Natural killer cell (primary cell): ENCODE measurements around a stretch of chr20.

DNA sequence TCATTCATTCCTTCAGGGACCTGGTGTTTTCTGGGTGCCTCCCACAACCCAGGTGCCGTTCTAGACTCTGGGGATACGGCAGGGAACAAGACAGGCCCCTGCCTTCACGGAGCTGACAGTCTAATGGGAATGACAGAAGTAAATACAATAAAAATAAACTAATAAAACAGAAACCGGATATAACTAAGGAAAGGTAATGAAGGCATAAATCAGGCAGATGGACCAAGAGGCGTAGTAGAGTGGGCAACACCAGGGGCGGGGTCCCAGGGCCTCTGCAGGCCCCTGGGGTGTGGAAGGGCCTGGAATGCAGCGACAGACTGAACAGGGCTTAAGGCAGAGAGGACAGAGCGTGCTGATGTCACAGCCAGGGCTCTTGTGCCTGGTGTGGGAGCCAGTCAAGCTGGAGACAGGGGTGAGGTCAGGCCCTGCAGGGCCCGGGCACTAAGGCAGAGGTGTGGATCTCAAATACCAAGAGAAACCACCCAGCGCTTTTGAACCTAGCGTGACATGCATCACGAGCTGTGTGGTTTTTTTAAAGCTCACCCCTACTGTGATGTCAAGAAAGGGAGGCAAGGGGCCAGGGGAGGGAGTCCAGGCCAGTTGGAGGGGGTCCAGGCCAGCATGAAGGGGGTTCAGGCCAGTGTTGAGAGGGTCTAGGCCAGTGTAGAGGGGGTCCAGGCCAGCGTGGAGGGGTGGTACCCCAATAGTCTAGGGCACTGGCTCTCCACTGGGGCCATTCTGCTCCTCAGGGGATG, 42.3 kb downstream of the RBM38 start:
- PRO-cap = bidirectional peak, plus-strand start at position 599 of the sequence, minus-strand start at position 467 of the sequence

DNA sequence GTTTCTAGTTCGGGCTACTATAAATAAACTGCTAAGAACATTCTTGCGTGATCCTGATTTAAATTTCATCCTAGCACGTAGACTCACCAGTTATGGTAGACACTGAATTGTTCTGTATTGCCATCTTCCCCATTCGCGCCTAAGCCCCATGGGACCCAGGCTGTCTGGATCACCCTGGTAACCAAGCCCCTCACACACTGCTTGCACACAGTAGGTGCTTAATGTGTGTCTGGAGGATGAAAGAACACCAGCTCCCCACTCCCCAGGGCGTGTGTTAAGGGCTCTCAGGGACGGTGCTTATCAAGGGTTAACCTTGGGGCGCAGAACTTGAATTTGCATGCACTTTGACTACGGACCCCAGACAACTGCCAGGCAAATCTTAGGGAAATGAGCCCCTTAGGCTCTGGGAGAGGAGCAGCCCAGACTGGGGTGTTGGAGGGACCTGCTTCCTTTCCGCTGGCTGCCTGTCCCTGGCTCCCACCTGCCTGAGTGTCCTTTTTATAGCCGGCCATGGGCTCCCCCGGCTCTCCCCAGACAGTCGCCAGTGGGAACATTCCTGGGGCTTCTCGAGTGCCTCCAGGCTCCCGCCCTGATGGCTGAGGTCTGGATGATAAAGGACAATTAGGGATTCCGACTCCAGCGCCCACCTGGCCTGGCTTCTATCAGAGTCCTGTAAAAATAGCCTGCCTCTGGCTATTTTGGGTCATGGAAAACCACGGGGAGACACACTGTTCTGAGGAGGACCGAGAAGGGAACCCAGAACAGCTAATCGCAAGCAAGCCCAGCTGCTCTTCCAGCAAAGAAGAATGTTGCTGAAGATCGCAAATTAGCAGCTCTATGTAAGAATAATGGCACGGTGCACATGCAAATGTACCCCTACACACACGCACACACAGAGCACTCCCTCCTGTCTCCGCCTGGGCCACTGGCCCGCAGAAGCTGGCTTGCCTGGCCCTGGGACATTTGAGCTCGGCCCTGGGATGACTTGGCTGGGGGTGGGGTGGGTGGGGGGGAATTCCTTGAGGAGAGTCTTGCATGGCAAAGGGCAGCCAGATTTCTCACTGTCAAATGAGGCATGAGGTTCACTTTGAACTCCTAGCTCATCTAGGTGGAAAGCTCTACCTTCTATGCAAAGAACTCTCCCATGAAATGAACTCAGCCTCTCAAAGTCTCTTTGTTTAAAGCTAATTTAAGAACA, 55.6 kb downstream of the CTCFL start:
- PRO-cap = no peak

DNA sequence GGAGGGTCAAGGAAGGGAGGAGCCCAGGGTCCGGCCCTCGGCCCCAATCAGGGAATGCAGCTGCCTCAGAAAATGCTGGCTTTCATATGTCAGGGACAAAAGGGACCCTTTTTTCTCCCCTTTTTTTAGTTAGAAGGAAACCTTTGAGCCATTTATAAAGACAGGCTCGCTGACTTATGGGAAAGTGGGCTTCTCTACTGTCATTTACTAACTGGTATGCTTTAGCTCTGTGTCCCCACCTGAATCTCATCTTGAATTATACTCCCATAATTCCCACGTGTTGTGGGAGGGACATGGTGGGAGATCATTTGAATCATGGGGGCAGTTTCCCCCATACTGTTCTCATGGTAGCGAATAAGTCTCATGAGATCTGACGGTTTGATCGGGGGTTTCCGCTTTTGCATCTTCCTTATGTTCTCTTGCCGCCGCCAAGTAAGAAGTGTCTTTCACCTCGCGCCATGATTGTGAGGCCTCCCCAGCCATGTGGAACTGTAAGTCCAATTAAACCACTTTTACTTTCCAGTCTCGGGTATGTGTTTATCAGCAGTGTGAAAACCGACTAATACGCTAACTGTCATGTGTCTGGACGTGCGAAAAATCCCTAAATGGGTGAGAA, 41.8 kb downstream of the CTCFL start:
- PRO-cap = no peak

DNA sequence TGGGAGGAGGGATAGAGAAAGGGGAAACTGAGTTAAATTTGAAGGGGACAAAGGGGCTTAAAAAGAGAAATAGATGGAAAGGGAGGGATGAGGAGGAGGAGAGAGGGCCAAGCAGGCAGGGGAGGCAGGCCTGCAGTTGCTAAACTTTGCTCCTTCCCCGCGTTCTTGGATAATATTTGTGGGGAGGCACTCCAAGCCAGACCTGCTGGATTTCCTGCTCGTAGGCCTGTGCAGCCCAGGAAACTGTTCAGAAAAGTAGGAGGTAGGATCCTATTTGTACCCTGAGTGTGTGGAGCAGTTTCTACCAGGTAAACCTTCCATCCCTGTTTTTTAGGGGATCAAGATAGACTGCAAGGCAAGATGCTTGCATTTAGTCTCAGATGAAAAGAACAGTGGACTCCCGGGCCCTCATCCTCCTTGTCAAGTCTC, 3.6 kb upstream of the CTCFL start:
- PRO-cap = no peak

- PRO-cap = no peak
Measured at GRCh38 chr20:57556618-57557271, 4.2 kb upstream of the PCK1 start.

- PRO-cap = no peak
Measured at GRCh38 chr20:57559903-57560361, 978 bp upstream of the PCK1 start.

DNA sequence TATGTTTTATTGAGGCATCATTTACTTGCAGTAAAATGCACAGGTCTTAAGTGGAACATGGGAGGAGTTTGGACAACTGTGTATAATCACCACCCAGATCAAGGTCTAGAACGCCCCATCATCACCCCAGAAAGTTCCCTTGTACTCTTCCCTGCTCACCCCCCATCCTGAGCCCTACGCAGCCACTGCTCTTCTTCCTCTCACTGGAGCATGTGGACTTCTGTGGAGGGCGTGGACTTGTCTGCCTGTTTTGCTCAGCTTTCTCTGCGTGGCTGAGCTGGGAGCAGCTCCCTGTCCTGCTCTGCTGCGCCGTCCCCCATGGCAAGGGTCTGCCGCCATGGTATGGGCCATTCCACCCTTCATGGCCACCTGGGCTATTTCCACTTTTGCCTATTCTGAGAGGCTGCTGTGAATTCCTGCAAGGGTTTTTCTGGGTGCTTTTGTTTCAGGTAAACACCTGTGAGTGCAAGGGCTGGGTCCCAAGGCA, 19.6 kb downstream of the PCK1 start:
- PRO-cap = no peak

DNA sequence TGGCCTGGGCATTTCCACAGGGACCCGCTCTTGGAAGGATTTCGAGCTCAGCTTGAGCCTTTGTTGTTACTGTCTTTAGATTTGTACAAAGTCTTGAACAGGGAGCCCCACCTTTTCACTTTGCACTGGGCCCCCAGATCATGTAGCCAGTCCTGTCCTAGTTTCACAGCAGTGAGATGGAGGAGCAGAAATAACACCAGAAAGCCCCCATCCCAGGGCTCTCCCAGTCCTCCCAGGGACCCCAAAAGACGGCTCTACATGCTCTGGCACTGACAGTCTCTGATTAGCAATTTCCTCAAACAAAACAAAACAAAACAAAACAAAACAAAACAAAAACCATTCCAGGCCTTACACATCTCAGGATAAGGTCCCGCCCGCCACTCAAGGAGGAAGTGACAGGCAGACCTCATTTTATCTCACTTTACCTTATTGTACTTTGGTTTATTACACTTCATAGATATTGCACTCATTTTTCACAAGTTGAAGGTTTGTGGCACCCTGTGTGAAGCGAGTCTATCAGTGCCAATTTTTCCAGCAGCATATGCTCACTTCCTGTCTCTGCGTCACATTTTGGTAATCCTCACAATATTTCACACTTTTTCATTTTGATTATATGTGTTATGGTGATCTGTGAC, 15.3 kb downstream of the ZBP1 start:
- PRO-cap = unidirectional peak, minus-strand start at position 285 of the sequence

DNA sequence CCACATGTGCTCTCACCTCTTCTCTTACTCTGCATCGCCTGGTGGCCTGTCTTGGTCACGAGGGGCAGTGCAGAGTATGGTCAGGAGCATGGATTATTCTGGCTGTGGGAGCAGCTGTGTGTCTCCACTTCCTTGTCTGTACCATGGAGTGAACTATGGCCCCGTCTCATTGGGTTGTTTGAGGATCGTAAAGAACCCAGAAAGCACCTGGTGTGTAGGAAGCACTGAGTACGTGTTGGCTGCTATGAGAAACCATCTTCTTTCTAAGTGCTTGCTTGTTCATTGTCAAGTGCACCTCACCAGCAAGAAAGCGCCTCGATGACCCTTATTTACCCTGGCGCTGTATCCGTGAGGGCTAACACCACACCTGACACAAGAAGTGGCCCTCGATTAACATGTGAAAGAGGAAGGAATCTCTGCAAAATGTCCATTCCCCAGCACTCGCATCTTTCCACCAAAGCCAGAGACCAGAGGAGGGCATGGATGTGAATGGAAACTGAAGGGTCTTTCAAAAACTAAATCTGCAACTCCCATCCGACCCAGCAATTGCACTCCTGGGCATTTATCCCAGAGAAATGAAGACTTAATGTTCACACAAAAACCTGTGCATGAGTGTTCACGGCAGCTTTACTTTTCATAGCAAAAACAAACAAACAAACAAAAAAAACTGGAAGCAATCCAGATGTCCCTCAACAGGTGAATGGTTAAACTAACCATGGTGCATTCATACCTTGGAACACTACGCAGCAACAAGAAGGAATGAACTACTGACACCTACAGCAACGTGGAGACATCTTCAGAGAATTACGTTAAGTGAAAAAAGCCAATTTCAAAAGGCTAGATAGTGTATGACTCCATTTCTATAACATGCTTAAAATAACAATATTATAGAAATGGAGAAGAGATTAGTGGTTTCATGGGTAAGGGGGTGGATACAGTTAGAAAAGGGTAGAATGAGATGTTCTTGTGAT, 32.4 kb downstream of the PMEPA1 start:
- PRO-cap = no peak

- PRO-cap = no peak
Measured at GRCh38 chr20:57710871-57711625, 1.2 kb upstream of the PMEPA1 start.

- PRO-cap = no peak
Measured at GRCh38 chr20:57747906-57748312, 38.1 kb upstream of the PMEPA1 start.

- PRO-cap = no peak
Measured at GRCh38 chr20:58097716-58098112, 53.0 kb upstream of the C20orf85 start.

GRCh38 chr20:58129449-58129829, 21.3 kb upstream of the C20orf85 start:
- PRO-cap = no peak

DNA sequence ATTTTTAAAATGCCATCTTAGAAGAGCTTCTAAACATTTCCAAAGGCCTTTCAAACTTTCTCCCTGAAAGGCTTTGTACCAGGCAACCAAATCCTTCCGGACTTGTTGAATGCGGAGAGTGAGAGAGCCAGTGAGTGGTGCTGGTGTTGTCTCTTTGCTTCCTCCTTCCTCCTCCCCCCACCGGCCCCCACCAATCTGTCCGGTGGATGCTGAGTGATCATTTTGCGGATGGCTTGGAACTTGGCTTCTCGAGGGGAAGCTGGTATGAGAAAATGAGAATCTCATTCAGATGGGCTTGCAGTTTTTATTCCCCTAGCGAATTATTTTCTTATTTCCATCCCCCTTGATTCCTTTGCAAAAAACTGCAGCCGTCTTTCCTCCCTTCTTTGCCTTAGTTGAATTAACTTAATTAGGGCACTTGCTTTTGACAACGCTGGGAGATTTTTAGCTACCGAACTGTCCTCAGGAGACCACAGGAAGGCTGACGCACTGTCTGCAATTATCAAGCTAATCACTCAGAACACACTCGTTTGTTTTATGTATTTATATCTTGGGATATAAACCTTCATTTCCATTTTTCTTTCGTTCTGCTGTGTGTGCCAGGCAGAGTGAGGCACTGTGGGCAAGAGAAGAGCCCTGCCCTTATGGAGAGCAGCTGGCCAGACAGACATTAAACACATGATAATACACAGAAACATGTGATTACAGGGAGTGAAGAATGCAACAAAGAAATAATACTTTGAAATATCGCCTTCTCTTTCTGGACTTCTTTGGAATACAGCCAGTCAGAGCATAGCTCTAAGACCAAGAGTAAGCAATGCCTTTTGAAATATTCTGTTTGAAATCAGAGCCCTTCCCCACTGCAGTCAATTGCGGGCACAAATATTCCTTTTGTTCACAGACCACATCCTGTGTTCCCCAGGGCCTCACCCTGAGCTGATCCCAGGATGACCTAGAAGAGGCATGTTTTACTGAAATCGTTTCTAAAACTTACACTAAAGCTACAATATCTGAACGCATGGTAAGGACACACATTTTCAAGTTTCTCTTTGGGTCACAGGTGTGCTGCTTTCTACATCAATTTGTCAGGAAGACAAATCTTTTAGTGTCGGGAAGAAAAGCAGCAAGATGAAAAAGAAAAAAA, 19.2 kb upstream of the C20orf85 start:
- PRO-cap = no peak

DNA sequence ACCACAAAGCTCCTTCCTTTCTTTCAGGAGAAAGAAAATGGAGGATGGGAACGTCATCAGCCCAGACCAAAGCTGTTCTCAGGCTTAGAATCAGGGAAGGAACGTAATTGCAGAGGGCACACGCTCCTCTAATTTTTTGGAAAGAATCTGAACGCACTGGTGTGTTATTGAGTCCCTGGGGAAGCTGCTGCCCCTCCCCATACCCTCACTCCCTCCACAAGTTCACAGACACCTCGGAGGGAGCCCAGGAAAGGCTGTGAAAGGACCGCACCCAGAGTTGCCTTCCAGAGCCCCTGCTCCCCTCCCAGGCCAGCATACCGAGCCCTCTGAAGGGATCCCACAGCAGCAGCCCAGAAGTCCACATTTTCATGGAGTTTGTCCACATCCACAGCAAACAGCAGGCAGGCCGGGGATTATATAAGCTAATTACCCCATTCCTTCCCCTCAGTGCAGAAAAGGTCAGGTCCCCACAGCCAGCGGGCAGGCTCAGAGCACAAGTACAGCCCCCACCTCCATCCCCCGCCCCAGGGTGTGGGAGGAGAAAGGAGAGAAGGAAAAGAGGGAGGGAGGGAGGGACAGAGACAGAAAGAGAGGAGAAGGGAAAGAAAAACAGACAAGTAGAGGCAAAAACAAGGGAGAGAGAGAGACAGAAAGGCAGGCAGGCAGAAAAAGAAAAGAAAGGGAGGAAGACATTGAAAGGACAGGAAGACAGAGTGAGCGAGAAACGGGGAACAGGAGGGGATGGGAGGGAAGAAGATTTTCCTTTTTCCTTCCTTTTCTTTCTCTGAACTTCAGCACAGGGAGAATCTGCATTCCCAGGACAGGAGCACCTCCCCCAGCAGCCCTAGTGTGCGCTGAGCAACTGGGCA, 24.2 kb downstream of the C20orf85 start:
- PRO-cap = no peak

GRCh38 chr20:58225423-58225656, 3.1 kb downstream of the ANKRD60 start:
- PRO-cap = no peak

DNA sequence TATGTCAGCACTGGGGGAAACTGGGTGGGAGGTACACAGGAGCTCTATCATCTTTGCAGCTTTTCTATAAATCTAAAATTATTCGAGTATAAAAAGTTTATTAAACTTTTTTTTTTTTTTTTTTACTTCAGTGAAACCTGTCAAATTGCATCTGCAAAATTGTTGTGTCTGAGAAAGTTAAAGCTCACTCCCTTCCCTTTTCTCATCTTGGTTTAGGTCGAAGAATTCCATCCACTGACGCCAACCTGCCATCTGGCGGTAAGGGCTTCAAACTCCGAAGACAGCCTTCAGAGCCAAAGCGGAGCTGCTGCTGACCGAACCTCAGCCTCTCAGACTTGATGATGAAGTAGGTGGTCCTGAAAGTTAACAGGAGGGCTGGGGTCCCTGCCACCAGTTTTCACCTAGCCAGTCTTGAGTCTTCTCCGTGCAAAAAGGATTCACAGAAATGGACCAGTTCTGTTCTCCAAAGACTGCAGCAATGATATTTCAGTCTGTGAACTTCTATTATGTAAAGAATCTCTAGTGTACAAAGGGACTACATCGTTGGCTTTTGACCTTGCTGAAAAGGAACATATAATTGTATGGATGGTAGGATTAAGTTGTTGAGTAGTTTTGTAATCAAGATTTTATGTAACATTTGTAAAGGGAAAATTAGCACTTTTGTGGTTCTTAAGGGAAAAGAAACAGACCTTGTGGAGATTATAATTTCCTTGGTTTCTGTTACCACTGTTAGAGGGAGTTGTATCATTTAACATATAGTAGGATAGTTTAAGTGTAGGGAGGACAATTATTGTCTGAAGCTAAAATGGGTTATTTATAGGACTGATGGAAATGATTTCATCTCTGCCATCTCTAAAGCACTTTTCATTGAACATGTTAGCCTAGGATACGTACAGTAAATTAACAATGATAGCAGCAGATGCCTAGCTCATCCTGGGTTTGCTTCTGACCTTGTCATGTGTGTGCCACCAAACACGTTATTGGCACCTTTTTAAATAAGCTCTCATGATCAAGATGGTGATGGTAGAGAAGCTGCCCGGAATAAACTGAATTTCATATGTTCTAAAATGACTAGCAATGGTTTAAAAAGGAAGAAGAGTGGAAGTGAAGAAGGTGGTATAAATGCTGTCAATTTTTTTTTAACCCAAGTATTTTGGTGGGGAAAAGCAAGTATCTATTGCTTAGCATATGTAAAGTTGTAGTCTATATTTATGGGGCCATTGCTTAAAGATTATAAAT, 29.2 kb upstream of the VAPB start:
- PRO-cap = no peak

GRCh38 chr20:58622808-58623162, 28.3 kb upstream of the STX16 start:
- PRO-cap = no peak

DNA sequence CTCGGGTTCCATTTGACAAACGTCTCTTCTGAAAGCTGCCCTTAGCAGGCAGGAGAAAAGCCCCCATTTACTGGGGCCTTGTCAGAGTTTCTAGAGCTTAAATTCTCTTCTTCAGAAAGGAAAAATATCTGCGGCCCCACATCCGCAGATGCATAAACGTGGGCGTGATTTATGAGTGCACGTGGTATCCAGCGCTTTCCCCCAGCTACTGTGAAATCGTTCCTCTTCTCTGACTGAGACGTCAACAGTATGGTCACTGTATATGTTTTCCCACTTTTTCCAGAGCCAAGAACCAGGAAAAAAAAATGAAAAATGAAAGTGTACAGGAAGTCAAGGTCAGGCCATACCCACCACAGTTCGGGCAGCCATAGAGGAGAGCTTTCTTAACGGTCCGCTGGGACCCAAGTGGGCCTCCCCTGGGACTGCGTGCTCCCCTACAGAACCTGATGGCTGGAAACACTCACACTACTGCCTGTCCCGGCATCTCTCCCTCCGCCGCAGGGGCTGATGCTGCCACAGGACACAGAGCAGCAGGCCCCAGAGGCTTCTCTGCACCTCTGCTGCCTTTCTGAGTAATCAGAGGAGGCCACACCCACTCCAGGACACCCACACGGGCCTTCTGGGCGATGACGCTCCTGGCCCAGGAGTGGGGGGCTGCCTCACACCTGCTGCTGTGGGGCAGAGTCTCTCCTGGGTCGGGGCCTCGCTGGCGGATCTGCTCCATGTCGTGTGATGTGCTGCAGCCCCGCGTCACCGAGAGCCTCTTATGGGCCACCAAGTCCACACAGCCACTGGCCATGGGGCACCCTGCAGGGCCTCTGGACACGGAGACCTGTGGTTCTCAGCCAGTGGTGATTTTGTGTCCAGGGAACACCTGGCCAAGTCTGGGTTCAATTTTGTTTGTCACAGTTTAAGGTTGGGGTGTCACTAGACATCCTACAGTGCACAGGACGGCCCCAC, 16.4 kb upstream of the STX16 start:
- PRO-cap = no peak

DNA sequence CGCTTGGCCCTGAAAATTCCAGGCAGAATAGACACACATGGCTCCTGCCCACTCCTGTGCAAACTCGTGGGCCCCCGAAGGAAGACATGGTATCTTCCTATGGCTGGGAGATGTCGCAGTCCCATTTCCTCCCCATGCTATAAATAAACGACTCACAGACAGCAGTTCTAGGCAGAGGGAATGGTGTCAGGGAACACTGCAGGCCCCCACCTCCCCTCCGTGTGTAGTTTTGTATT, 29.6 kb downstream of the NPEPL1 start:
- PRO-cap = no peak